Measurements from ENCODE around the genes OR52R1, HBG2, OR52E5, OR6A2 and OR10A5.

GRCh38 chr11:4610203-4610572, 2.2 kb upstream of the TRIM68 start:
- PRO-cap, result no peak
- RAMPAGE, long total RNA, result no peak

DNA sequence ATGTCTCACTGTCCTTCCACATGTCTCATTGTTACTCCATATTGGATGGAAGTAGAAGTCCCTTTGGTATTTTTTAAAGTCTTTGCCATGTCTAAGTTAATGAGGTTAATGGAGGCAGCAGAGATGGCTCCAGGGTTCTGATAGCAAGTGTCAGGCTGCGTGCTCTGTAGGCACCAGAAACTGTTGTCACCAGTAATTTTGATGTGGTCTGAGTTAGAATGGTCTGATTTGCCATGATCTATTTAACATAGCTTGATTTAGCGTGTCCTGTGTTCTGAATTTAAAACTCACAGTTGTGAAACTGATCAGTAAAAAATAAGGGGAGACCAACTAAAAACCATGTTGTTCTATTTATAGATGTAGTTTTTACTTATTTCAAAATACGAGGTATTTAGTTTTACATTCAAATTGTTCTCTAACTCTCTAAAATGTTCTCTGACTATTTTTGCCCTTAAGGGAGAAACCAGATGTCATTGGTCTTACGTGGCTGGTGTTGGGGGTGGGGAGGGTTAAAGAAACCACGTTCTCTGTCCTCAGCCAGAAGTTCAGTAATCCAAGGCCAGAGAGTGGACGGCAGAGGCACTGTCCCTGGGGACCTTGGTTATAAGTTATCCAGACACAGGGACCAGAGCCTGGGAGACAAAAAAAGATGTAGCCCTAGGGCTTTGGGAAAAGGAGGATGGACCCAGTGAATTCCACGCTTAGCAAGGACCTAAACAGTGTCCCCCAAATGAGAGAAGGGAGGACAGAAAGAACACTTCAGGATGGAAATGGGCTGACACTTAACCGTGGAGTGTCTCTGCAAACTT, 849 bp upstream of the OR51E1 start:
- PRO-cap, result no peak
- RAMPAGE, long total RNA, result no peak

DNA sequence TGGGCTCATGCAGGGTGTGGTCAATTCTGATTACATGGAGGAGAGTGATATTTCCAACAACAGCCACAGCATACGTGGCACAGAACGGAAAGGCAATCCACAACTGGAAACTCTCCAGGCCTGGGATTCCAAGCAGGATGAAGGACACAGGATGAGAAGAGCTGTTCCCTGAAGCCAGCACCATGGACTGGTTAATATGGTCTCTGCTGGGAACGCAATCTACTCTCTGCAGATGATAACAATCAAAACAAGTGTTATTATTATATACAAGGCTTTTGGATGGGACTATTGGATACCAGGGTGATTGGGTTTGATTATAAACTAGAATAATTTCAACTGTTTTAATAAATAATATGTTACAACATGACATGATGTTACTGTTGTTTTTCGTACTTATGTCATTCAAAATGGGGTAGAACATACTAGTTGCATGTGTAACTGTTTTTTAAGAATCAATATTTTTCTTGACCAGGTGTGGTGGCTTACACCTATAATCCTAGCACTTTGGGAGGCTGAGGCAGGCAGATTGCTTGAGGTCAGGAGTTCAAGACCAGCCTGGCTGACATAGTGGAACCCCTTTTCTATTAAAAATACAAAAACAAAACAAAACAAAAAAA, at the start of gene OR52R1:
Gene OR52R1 (minus strand): TSS at position 184 of the 617 bp plus-strand sequence.
- PRO-cap, result no peak
- RAMPAGE, long total RNA, result no peak

DNA sequence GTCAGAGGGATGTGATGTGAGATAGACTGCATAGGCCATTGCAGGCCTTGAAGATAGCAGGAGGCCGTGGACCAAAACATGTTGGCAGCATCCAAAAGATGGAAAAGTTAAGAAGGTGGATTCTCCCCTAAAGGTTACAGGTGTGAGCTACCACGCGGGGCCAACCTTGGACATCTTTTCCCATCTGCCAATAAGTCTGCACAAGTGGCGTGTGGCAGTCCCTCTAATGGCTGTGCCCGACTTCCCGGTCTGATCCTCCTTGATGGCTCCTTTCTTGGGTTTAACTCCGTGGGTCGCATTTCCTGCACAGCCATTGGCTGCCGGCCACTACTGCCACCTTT, 6.9 kb upstream of the OR52E2 start:
- PRO-cap, result no peak
- RAMPAGE, long total RNA, result no peak

- PRO-cap, result no peak
- RAMPAGE, long total RNA, result no peak
Observed at GRCh38 chr11:5247917-5249031, 1.4 kb downstream of the HBG1 start.

GRCh38 chr11:5254664-5255086, at the start of gene HBG2:
TSS of gene HBG2 (minus strand) at chr11:5254781.
- PRO-cap, result no peak
- RAMPAGE, long total RNA, result start-site peak on the minus strand at chr11:5254778-5254784, 48,709 and 54,013 reads in 2 replicates

DNA sequence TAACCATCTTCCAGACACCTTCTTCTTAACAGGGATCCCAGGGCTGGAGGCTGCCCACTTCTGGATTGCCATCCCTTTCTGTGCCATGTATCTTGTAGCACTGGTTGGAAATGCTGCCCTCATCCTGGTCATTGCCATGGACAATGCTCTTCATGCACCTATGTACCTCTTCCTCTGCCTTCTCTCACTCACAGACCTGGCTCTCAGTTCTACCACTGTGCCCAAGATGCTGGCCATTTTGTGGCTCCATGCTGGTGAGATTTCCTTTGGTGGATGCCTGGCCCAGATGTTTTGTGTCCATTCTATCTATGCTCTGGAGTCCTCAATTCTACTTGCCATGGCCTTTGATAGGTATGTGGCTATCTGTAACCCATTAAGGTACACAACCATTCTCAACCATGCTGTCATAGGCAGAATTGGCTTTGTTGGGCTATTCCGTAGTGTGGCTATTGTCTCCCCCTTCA, 277 bp downstream of the OR52D1 start:
- PRO-cap, result no peak
- RAMPAGE, long total RNA, result no peak

DNA sequence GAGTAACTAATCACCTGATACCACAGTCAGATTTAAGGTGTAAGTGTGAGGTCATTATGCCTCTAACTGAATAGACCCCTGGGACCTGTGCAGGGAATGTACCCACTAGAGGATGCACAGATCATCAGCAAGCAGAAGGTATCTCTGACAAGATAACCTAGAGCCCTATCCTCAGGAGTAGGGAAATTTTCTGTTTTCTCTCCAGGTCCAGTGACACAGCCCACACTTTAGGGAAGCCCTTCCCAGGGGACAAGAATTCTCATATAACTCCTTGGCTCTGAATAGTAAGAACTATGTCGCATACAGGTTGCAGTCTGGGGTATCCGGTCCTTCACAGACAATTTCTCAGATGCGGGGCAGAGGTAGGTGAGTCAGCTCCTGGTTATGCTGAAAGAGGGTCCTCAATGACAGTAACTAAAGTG, at the start of gene OR52E5:
Gene OR52E5 (plus strand): TSS at position 300 of the 422 bp plus-strand sequence.
- PRO-cap, result no peak
- RAMPAGE, long total RNA, result no peak

GRCh38 chr11:6431457-6431808, 9.4 kb downstream of the HPX start:
- PRO-cap, result no peak
- RAMPAGE, long total RNA, result no peak

DNA sequence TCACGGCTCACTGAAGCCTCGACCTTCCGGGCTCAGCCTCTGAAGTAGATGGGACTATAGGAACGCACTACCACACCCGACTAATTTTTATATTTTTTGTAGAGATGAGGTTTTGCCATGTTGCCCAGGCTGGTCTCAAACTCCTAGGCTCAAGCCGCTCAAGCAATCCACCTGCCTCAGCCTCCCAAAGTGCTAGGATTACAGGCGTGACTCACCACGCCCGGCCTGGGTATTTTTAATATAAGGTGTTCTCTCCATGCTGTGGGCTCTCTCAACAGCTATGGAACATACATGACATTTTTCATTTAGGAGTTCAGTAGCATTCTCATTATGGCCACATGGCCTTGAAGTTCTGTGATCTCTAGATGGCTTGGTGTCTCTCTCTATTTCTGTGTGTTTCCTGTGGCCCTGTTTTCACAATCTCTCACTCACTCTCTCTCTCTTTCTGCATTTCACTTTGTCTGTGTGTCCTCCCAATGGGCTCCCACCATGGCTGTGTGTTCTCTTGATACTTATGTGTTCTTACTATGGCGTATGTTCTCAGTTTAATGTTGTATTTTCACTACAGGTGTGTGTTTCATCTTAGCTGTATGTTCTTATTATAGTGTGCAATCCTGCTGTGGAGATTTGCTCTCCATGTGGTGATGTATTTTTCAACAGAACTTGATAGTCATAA, 5.1 kb downstream of the HPX start:
- PRO-cap, result no peak
- RAMPAGE, long total RNA, result no peak

DNA sequence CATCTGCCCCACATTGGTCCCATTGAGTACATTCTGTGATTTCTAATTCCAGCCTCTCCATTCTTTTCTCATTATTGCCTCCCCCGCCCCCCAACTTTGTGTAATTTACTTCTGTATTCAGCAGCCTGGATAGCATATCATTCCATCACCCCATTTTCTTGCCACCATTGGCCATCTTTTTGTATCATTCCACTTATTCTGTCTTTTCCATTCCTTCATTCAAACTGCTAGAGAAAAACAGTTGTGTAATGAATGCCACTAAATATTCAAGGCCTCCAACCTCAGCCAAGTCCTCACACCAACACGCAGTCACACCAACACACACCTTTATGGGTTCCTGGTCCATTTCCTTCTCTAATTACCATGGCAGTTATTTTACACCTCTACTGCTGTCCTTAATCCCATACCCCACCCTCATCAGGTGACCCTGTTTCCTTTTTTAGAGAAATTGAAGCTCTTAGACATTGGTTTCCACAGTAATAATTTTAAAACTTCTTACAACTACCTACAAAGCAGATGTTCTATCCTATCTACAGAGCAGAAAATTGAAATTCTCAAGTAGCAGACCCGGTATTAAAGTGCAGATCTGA, 2.1 kb downstream of the TIMM10B start:
- PRO-cap, result no peak
- RAMPAGE, long total RNA, result no peak

DNA sequence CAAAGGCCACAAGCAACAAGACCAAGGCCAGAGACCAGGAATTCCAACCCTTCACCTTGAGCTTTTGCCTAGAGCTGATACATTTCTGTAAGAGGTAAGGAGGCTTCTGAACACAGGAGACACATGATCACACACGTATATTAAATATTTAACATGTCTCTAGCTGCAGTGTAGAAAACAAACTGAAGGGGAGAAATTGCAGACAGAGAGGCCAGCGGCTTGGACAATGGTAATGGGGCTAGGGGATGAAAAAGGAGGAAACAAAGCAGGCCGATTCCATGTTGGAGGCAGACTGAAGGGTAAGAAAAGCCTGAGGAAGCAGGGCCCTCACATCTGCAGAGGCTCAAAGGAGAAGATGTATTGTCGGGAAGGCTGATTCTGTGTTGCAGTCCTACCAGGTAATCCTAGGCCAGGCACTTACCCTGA, 937 bp downstream of the RRP8 start:
- PRO-cap, result no peak
- RAMPAGE, long total RNA, result no peak

DNA sequence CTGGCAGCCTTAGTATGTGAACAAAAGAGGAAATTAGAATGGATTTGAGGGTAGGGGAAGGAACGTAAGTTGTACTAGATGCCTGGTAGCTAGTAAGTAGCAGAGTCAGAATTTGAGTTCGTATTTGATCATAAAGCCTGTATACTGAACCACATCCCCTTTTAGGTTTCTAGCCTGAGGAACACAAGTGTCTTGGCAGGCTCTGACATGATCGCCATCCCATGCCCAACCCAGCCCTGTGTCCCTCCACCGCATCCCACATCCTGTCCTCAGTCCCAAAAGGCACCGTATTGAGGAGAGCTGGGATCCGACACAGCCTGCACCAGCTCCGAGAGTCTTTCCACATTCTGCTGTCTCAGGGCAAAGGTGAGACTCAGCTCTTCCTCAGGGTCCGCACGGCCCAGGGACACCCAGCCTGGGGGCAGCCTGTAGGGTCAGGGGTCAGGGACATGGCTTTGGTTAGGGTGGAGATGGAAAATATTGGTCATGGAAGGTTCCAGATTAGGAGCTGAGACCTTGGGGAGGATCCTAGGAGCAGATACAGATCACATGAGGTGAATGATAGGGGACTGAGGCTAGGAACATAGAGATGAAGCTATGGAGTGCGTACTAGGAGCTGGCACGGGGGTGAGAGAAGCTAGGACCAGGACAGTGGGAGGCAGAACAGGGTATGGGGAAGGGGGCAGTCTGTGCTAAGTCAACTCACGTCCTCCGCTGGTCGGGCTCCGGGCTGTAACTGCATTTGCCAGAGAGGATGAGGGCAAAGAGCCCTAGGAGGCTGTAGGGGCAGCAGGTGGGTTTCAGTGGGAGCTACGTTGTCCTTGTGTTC, 518 bp downstream of the TPP1 start:
- PRO-cap, result no peak
- RAMPAGE, long total RNA, result no peak

- PRO-cap, result no peak
- RAMPAGE, long total RNA, result no peak
Observed at GRCh38 chr11:6678983-6679717, 4.0 kb downstream of the MRPL17 start.

DNA sequence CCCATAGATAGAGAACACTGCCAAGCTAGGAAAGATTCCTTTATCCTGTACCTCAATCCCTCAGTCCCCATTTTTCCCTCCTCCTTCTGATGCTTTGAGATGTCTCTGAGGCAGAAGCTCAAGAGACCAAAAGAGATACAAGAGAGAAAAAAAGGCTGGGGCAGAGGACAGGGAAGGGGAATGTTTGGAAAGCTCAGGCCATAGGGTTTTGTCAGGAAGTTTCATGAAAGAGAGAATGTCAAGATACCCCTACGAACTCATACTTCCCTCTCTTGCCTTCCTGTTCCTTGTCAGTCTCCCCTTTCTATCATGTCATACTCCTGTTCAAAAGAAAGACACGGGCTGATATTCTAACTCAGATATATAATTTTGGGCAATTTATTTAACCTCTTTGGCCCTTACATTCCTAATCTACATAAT, at the start of gene OR6A2:
Gene OR6A2 (minus strand): TSS at position 9 of the 420 bp plus-strand sequence.
- PRO-cap, result no peak
- RAMPAGE, long total RNA, result no peak

DNA sequence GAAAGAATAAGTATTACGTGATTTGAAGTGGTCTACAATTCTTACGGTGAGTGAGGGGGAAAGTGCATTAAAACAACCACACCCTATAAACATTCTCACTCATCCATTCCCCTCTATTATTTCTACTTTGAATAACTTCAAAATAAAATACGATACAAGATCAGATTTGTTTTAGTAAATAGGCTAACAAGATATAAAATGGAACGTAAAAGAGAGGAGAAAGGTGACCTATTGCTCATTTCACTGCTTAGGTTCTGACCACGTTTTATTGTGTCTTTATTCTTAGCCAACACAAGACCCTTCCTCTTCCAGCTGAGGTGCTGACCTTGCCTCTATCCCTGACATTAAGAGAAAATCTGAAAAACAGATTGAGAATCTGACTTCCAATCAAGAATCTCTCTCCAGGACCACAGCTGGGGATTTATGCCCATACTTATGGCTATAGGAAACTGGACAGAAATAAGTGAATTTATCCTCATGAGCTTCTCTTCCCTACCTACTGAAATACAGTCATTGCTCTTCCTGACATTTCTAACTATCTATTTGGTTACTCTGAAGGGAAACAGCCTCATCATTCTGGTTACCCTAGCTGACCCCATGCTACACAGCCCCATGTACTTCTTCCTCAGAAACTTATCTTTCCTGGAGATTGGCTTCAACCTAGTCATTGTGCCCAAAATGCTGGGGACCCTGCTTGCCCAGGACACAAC, at the start of gene OR10A5:
Gene OR10A5 (plus strand): TSS at position 436 of the 710 bp plus-strand sequence.
- PRO-cap, result no peak
- RAMPAGE, long total RNA, result no peak

GRCh38 chr11:7251481-7251743, 292 bp upstream of the SYT9 start:
- PRO-cap, result no peak
- RAMPAGE, long total RNA, result no peak

DNA sequence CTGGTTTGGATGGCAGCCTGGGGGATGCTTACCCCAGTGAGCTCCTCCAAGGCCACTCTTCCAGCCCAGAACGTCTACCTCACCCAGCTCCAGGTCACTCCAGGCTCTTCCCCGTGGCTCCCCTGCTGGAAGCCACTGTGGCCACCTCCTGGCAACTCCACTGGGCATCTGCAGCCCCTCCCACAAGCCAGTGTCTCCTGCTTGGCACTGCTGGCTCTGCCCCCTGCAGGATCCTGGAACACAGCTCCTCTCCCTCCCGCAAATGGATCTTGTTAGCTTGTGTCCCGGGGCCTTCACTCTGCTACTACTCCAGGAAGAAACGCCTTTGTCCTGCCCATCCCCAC, 29.2 kb downstream of the LMO1 start:
- PRO-cap, result no peak
- RAMPAGE, long total RNA, result no peak

DNA sequence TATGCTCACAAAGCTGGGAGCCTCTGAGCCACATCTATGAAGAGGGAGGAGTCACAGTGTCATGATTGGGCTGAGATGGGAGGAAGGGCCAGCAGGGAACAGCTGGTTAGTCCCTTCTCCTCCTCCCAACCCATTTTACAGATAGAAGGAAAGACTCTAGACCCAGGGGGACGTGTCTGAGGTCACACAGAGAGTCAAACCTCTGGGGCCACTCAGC, 101.2 kb upstream of the LMO1 start:
- PRO-cap, result no peak
- RAMPAGE, long total RNA, result no peak

DNA sequence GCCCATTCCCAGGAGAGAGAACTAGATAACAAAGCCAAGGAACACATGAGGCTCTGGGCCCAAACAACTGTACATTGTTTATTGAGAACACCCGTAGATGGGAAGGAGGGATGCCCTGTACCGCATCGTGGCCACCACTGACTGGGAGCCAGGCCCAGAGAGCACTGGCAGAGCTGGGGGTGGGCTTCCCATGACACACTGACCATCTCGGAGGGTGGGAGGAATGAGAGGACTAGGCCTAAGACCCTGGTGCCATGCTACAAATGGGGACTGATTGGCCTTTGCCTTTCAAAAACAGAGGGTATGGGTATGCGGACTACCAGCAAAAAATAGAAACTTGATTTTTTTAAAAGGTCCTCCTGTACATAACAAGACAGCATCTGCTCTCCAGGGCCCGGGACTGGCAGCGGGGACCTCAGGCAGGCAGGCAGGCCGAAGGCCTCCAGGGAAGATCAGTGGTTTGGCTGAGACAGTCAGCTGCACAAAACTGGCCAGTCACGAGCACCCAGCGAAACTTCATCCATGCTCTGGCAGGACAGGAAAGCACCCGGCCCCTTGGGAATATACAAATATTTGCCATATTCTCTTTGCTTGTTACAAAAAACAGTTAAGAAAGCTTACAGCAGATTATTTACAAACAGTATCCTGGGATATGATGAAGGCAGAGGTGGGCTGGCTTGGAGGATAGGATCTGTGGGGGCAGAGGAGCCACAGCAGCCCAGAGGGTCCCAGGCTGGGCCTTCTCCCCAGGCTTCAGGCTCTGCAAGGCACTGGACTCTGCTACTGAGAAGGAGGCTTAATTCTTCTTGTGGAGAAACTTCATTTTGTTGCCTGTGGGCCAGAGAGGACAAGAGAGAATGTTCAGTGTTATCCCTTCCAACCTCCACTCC, 11.0 kb downstream of the RPL27A start:
- PRO-cap, result no peak
- RAMPAGE, long total RNA, result no peak